Breast (tissue), 4 donors: ENCODE measurements around a stretch of chr10.

DNA sequence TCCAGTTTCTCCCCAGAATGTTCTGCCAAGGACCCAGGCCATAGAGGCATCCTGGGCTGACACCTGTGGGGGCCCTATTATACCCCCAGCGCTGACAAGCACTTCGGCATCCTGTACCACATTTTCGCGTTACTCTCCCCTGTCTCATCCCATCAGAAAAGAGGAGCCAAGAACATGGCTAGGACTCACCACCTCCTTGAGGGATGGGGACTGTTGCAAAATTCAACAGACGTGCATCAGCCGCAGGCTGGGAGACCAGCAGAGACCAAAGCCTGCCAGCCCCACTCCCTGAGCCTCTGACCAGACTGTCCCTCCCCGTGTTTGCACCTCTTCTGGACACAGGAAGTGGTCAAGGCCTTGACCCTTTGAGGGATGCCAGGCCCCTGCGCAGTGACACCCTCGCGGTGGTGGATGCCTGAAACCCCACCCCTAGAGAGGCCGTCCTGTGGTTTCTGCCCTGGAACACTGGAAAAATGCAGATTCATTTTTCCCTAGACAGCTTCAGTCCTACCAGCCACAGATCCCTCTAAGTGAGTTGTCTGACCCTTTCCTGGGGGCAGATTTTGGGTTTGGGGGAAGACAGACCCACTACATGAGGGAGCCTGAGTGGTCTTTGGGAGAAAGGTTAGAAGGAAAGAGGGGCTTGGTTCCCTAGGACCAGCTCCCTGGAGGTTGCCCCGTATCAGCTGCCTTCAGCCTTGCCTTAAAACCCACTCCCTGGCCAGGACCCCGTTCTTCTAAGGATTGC, 128.3 kb upstream of the TCF7L2 start:
- PRO-cap, 3 experiments: no peak in any of the 3 experiments
- RRBS: no CpG with 5 or more reads among the region's 13 CpGs

DNA sequence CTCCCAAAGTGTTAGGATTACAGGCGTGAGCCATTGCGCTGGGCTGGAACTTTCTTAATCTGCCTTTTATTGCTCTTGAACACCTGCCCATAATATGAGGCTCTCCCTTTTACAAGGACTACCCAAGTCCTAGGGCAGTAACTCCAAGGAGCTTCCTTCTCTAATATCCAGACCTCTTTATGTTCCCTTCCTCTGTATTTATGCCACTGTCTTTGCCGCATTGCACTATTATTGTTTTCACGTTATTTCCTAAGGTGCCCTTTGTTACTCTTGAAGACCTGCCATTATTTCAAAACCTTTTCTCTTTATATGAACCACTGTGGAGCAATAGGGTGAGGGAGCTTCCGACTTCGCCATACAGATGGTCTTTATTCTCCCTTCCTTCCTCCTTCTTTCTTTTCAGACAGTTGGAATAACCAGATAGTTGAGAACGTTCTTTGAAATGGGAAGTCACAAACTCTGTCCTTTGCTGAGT, 36.2 kb upstream of the TCF7L2 start:
- PRO-cap, 3 experiments: no peak in any of the 3 experiments
- RRBS: no CpG with 5 or more reads among the region's 7 CpGs

GRCh38 chr10:112915362-112916040, 34.5 kb upstream of the TCF7L2 start:
- PRO-cap, 3 experiments: no peak in any of the 3 experiments
- RRBS: no CpG with 5 or more reads among the region's 7 CpGs

DNA sequence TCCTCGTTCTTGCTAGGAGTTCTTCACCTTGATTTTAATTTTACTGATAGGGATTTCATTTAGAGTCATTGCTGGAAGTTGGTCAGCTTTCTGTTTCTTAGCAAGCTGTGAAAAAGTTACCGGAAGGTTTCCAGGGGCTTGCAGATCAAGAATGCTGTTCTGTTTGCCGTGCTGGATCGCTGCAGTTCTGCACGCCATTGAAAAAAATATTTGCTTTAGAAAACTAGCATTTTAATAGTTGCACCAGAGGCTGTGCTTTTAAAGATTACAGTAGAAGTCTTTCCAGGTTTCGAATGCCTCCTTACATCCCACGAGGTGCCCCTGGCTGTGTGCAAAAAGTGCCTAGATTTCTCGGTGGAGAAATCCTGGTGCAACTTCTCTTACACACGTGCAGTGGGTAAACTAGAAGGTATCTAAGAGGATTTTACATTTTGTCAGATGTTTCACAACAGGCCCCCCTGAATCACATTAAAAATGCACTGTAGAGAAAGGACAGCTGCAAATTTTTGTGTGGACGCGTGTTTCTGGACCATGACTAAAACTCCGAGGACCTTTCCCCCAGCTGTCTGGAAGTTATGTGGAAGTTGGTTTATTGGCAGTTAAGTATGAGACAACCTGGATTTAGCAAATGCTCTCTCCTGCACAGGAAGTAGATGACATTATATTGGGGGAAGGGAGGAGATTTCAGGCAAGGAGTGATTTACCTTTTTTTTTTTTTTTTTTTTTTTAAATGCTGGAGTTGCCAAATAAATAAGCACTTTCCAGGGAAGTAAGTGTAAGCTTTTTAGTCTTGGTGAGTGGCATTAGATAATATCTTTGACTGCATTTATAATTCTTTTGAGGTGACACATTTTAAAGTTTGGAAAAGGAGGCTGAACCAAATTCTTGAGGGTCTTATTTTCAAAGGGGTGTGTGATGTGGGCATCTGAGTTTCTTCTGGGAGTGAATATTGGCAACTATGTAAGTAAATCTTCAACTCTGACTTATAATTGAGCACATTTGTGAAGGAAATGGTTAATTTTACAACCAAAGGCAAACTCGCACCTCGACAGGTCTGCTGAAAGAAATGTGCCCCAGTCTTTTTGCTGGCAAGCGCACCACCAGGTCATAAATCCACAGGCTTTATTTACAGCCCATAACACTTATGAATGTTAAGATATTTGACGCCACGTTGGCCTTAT, 6.0 kb downstream of the TCF7L2 start:
- PRO-cap, 3 experiments: no peak in any of the 3 experiments
- RRBS: no CpG with 5 or more reads among the region's 17 CpGs

DNA sequence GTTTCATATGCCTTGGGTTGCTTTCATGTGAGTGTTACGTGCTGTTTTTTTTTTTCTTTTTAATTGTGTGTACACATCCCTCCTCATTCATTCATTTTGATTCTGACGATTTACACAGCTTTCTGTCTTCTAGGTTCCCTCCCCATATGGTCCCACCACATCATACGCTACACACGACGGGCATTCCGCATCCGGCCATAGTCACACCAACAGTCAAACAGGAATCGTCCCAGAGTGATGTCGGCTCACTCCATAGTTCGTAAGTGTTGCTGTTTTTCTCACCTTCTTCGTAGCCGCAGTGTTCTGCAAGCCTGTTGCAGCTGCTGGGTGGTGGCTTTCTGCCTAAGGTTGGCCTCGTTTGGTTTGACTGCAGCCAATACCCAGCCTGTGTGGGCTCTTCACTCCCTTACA, 200.8 kb downstream of the TCF7L2 start:
- PRO-cap, 3 experiments: no peak in any of the 3 experiments
- RRBS: no CpG with 5 or more reads among the region's 13 CpGs

DNA sequence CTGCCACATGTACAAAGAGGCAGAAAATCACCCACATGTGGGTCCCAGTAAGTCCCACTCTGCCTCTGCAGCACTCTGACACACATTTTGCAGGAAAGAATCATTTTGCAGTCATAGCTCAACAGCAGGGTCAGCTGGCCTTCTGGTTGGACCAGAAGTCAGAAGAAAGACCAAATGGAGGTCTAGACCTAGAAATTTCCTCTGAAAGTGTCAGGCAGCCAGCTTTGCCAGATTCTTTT, 10.9 kb upstream of the HABP2 start:
- PRO-cap, 3 experiments: no peak in any of the 3 experiments

DNA sequence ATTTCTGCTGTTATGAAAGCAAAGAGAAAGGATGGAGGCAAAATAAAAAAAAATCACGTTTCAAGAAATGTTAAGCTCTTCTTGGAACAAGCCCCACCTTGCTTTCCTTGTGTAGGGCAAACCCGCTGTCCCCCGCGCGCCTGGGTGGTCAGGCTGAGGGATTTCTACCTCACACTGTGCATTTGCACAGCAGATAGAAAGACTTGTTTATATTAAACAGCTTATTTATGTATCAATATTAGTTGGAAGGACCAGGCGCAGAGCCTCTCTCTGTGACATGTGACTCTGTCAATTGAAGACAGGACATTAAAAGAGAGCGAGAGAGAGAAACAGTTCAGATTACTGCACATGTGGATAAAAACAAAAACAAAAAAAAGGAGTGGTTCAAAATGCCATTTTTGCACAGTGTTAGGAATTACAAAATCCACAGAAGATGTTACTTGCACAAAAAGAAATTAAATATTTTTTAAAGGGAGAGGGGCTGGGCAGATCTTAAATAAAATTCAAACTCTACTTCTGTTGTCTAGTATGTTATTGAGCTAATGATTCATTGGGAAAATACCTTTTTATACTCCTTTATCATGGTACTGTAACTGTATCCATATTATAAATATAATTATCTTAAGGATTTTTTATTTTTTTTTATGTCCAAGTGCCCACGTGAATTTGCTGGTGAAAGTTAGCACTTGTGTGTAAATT, 2.6 kb downstream of the ADRB1 start:
- PRO-cap, 3 experiments: no peak in any of the 3 experiments
- RRBS: no CpG with 5 or more reads among the region's 8 CpGs

DNA sequence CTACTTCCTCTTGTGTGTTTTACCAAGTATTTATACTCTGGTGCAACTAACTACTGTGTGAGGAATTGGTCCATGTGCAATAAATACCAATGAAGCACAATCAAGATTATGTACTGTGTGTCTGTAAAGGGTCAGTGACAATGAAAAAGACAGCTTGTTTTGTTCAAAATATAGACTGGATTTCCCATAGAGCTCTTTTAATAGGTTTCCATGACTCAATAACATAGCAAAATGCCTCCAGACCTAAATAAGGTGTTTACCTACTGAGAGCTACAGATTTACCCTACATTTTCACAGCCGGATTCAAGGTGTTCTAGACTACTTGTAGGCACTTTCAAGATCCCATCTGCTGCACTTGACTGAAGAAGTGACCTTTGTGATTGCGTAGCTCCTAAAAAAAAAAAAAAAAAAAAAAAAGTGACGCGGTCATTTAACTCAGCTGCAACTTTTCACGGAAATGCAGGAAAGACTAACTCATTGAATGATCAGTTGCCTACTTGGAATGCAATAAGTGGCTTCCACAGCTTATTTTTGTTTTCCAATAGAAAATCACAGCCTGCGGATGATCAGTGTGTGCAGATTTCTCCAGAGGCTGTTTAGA, 3.2 kb downstream of the ADRB1 start:
- PRO-cap, 3 experiments: no peak in any of the 3 experiments
- RRBS: no CpG with 5 or more reads among the region's 6 CpGs

- PRO-cap, 3 experiments: no peak in any of the 3 experiments
- RRBS: 6% methylated on average over 3 of the region's 44 CpGs
Measured at GRCh38 chr10:114100792-114101587, 57.3 kb downstream of the ADRB1 start.

GRCh38 chr10:114266375-114267102, 27.5 kb downstream of the VWA2 start:
- PRO-cap, 3 experiments: no peak in any of the 3 experiments
- RRBS: 20% methylated on average over 2 of the region's 7 CpGs

DNA sequence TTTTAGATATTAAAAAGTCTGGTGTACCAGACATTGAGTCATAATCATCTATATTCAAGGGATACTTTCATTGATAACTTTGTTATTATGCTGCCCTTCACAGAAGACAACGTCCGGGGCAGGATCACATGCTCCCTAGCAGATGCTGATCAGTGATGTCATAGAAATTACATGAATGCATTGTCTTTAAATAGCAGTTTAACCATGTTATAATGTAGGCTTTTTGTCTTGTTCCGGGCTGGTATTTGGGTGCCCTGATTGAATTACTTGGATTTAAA, 54.0 kb downstream of the VWA2 start:
- PRO-cap, 3 experiments: no peak in any of the 3 experiments
- RRBS: no CpG with 5 or more reads among the region's 3 CpGs

DNA sequence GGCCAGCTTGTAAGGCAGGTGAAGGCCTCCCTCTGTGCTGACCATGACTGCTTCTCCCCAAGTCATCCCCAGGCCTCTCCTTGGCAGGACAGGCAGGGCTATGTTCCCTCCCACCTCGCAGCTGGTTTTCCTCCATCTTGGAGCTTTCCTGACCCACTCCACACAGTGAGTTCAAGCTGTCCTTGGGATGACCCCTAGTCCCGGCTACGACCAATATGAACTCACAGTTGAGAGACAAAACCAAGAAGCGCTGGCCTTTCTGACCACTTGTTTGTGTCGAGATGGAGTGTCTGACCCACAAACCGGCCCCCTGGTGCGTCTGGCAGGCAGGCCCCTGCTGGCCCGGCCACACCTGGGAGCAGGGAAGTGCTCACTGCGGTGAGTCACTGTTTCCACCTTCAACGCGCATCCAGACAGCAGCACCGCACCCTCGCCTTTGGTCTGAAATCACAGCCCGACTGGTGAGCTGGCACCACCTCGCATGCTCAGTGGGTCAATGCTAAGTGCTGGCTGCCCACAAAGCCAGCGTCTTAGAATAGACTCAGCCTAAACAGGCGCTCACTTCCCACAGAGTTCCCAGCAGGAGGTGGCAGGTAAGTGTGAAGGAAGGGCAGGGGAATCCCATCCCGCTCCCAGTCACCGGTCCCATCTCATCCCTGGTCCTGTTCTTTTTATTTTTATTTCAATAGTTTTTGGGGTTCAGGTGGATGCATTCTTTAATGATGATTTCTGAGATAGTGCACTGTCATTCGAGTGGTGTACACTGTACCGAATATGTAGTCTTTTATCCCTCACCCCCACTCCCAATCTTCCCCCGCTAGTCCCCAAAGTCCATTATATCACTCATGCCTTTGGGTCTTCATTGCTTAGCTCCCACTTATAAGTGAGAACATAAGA, 81.7 kb downstream of the VWA2 start:
- PRO-cap, 3 experiments: no peak in any of the 3 experiments
- RRBS: 58% methylated on average over 5 of the region's 22 CpGs

GRCh38 chr10:114343797-114344472, 60.4 kb downstream of the AFAP1L2 start:
- PRO-cap, 3 experiments: no peak in any of the 3 experiments
- RRBS: no CpG with 5 or more reads among the region's 8 CpGs

- PRO-cap, 3 experiments: no peak in any of the 3 experiments
- RRBS: no CpG with 5 or more reads among the region's 3 CpGs
Measured at GRCh38 chr10:114349931-114350287, 54.4 kb downstream of the AFAP1L2 start.

DNA sequence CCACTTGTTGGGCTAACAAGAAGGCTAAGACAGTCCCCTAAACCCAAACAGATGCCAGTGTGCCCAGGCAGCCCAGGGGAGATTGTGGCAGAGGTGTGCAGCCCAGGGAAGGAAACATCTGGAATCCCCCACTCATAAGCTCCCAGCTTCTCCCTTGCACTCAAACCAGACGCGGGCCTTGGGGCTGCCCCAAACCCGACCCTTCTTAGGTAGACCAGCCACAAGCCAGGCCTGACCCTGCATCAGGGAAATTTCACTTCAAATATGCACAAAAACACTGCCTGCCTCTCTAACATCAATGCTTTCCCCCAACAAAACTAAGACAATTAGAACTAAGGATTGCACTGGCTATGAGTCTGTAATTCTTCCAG, 8.7 kb downstream of the AFAP1L2 start:
- PRO-cap, 3 experiments: no peak in any of the 3 experiments
- RRBS: no CpG with 5 or more reads among the region's 3 CpGs

DNA sequence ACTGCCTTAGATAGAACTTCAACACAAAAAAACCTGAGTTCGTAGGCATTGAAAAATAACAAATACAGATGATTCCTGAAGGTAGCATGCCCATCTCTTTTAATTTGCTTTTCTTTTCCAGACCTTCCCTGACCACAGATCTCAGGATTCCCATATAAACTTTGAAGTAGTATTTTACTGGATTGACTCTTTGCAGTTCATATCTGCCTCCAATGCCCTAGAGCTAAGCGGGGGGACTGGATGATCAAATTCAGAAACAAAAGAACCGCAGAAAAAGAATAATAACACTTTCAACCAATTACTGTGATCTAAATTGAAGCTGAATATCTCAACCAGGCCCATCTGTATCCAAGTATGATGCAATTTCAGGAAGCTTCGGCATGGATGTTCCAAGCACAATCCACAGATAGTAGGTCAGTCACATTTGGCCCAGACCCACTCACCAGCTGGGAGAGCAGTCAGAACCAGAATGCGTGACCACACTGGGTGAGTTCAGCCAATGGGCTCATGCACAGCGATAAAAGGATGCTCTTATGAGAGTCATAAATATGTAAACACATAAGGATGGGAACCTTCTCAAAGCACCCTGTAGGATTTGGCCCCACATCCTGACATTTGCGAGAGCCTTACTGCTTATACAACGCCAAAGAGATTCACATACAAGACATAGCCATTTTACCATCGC, 3.3 kb downstream of the AFAP1L2 start:
- PRO-cap, 3 experiments: no peak in any of the 3 experiments
- RRBS: no CpG with 5 or more reads among the region's 9 CpGs

GRCh38 chr10:114427430-114428048, 23.2 kb upstream of the AFAP1L2 start:
- PRO-cap, 3 experiments: no peak in any of the 3 experiments
- RRBS: no CpG with 5 or more reads among the region's 11 CpGs

DNA sequence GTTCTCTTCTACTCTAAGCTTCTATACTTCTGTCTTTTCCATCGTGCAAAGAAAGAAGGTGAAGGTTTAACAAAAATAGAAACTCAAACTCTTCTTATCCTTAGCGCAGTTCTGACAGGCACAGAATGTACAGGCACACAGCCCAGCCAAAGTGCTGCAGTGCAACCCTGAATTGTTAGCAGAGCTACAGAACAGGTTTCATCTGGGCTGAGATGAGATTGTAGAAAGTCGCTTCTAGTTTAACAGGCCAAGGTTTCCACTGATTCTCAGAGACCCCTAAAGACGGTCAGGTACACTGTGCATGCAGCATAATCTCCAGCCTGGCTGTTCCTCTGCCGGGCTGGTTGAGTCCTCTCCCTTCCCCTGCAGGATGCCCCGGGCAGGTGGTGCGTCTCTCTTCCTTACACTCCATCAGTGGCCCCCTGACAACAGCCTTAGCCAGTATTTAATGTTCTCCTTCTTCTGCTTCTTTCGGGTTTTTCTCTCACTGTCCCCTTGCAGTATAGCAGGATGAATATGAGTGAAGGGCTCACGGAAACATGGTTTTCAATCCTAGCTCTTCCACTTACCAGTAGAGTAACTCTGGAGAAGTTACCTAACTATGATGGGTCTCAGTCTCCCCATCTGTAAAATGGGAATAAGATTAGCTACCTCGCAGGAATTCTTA, 79.5 kb upstream of the AFAP1L2 start:
- PRO-cap, 3 experiments: no peak in any of the 3 experiments
- RRBS: no CpG with 5 or more reads among the region's 10 CpGs

DNA sequence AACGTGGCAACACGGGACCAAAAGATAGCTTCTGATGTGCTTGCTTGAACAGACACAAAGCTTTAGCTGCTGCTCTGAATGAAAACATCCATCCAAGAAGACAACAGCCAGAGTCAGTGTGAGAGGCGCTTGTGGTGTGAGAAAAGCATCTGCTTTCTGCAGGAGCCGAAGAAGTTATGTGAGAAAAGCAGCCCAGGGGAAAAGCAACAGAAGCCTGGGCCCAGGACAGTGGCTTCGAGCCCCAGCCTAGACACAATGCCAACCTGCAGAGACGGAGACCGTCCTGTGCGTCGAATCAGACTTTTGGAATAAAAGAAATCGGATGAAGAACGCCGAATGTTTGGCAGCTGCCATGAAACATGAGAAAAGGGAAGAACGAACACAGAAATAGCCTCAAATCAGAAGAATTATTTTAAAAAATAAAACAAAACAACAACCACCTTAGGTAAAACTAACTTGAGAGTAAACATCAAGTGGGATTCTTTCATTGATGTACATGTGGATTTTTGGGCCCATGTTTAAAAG, 80.8 kb upstream of the AFAP1L2 start:
- PRO-cap, 3 experiments: peak in 3 of 3 experiments; most common minus-strand start position 248 of the sequence (in 3)
- RRBS: no CpG with 5 or more reads among the region's 13 CpGs

DNA sequence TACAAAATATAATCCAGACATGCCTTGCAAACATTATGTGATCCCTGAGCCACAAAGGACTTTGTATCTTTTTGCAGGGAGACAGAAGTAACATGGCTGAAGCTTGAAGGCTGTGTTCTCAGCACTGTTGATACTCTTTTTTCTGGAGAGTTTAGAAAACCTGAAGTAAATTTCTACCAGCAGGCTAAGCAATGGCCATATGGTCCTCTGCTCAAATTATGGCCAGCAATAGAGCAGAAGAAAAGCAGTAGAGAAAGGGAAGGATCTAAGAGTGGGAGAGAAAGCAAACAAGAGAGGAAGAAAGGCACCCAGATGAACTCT, 98.5 kb downstream of the ABLIM1 start:
- PRO-cap, 3 experiments: no peak in any of the 3 experiments